Amniotic epithelial cell (primary cell): ENCODE measurements around the gene SPOCD1.

- RRBS = 17% methylated on average over 1 of the region's 6 CpGs
These were observed 4.4 kb upstream of the SDC3 start for GRCh38 chr1:30912817-30913413.

DNA sequence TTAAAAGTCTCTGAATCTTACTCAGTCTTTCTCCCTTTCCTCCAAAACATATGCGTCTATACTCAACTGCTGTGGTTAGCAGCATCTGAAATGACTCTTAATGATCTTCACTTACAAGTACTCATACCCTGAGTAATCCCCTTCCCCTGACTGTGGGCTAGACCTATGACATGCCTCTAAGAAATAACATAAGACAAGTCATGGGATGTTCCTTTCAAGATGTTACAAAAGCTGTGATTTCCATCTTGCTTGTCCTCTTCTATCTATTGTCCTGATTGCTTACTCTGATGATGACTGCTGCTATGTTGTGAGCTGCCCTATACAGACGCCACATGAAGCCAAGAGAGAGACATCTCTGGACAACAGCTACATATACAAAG lies 55.3 kb downstream of the PUM1 start:
- RRBS = no CpG with 5 or more reads among the region's 2 CpGs

DNA sequence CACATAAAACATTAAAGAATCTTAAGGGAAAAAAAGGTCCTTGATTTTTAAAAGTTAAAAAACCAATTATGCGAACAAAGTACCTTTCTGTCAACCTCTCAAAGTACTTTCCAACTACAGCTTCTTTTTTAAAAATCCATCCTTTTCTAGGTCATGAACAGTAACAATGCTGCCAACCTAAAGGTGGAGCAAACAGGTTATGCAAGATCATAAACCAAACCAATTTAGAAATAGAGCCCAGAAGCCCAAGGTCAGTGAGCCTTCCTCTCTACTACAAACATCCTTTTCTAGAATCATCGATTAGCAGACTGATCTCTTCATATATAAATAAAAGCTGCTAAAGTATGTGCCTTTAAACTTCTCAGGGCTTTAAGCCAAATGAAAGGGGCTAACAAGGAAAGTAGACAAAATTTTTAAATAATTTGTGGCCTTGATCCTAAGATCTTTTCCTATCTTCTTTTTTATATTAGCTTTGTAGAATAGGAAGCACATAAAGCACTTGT lies 40.8 kb downstream of the PUM1 start:
- RRBS = no CpG with 5 or more reads among the region's 2 CpGs

DNA sequence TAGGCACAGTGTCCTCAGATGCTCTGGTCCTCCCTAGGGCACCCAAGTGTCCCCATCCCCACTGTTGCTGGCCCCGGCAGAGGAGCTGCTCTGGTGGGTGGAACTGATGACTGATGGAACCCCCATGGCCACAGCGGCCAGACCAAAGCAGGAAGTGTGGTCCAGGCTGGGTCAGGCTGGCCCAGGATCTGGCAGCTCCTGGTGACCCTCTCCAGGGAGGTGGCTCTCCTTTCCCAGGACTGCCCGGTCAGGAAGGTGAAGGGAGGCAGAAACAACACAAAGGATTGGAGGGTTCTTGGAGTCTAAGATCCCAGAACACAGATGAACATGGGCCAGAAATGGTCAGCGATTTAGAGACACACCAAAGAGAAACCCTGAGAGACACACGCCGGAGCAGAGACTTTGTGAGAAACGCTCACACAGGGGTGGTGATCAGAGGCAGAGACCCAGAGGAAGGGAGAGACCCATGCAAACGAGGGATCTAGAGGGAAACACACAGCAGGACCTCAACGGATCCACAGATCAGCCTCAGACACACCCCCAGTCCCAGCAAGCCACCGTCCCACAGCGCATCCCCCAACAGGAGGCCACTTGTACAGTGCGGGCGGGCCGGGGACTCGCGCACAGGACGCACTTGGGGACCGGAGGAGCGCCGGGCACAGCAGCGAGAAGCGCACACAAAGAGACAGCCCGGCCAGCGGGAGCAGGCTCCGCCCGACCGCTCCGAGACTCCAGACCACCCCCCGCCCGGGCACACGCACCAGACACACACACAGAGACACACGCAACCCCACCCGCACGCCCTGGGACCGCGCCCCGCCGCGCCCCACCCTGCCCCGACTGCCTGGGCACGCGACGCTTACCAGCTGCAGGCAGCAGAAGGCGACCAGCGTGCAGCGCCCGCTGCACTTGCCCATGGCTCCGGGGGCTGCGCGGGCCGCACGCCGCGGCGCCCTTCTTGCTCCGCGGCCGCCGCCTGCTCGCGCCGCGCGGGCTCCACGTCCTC lies 753 bp downstream of the NKAIN1 start:
- RRBS = under 1% methylated on average over 15 of the region's 65 CpGs

GRCh38 chr1:31370871-31371431 lies 1.9 kb downstream of the FABP3 start:
- RRBS = no CpG with 5 or more reads among the region's 9 CpGs

DNA sequence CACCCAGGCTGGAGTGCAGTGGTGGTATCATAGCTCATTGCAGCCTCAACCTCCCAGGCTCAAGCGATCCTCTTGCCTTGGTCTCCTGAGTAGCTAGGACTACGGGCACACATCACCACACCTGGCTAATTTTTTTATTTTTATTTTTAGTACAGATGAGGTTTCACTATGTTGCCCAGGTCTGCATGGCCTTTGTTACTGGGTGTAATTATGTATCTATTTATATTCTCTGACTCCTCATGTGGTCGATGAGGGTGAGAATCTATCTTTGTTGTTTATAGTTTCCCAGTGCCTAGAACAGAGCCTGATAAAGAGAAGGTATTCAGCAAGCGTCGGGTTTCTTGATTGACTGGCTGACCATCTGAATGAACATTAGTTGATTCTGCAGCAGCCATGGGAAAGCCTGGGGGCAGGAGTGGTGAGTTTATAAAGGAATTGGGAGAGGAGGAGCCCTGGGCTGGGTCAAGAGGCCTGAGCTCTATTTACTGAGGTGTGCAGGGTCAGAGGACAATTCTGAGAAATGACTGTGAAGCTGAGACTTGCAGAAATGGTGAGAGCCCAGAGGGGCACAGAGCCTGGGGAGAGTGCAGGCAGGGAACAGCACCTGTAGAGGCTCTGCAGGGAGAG lies 28.6 kb downstream of the SERINC2 start:
- RRBS = no CpG with 5 or more reads among the region's 5 CpGs

DNA sequence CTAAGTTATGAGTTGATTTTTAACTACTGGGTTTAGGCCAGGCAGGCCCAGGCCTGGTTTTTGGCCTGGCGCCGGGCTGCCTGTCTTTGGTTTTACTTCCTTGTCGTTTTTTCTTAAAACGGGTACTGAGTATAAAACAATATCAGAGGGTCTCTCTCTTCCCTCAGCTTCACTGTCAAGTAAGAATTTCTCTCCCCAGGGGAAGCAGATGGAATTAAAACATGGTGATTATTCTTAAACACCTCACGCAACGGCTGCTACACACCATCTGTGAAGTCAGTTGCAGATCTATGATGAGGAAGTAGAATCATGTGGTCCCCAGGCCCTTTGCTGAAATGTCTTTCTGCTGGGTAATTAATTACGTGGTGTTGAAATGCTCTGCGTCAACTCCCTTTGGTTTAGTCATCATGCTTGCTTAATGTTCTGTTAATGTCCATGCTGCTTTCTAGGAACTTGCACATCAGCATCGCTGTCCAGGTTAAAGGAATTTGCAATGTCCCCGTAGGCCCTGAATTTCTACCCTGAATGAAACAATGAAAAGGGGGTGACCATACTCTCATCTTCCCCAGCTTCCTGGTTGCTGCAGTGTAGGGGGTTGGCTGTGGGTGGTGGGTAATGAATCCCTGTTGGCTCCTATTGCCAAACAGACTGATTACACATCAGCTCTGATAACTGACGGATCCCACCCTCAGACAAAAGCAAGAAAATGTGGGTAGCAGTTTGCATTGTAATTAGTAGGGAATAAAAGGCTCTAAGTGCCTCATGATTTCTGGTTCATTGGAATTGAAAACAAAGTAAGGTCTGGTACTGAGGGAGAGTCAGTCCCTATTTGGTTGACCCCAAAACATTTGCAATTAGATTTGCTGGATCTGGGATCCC lies 70.4 kb downstream of the SERINC2 start:
- RRBS = no CpG with 5 or more reads among the region's 11 CpGs

DNA sequence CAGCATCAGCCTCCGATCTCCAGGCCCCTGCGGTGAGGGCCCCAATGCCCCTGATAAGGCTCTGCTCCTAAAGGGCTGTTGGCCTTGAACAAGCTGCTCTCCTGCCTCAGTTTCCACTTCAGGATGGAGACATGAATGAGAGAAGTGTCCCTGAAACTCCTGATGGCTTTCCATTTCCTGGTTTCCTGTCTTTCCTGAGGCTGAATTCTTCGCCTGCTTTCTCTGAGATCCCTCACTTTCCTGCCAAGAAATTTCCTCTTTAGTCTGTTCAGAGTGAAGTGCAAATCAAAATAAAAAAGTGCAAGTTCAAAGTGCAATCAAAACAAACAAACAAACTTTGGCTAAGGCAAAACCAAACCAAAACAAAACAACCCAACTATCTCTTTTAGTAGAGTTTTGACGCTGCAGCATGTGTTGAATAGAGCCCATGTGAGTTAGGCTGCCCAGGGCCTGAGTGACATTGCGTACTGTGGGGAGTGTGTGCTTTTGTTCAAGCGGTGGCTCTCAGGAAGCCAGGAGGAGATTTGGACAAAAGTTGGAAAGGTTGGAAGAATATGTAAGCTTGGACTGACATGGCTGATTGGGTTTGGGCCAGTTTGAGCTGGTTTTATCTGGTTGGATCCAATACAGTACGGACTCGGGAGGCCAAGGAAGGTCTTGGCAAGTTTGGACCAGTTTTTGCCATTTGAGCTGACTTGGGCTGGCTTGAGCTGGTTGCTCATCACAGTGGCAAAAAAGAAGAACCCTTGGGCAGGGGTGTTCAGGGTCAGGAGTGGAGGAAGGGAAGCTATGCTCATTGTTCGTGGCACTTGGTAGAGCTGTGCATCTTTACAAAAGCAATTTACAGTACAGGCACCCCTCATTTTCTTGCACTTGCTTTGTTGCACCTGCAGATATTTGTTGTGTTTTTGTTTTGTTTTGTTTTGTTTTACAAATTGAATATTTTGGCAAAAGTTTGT lies 61.1 kb upstream of the TINAGL1 start:
- RRBS = no CpG with 5 or more reads among the region's 9 CpGs

GRCh38 chr1:31580209-31581442 lies 4.3 kb downstream of the TINAGL1 start:
- RRBS = no CpG with 5 or more reads among the region's 21 CpGs

DNA sequence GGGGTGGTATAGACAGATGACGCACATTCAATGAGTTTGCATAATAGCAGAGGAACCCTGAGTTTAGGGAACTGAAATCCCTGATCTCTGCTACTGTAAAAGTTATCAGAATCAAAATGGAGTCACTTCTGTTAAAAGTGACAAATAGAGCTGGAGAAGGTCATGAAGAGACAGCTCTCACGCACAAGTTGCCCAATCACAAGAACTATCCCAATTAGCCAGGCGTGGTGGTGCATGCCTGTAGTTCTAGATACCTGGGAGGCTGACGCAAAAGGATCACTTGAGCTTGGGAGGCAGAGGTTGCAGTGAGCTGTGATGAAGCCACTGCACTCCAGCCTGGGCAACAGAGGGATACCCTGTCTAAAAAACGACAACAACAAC lies 11.4 kb upstream of the HCRTR1 start:
- RRBS = no CpG with 5 or more reads among the region's 5 CpGs

DNA sequence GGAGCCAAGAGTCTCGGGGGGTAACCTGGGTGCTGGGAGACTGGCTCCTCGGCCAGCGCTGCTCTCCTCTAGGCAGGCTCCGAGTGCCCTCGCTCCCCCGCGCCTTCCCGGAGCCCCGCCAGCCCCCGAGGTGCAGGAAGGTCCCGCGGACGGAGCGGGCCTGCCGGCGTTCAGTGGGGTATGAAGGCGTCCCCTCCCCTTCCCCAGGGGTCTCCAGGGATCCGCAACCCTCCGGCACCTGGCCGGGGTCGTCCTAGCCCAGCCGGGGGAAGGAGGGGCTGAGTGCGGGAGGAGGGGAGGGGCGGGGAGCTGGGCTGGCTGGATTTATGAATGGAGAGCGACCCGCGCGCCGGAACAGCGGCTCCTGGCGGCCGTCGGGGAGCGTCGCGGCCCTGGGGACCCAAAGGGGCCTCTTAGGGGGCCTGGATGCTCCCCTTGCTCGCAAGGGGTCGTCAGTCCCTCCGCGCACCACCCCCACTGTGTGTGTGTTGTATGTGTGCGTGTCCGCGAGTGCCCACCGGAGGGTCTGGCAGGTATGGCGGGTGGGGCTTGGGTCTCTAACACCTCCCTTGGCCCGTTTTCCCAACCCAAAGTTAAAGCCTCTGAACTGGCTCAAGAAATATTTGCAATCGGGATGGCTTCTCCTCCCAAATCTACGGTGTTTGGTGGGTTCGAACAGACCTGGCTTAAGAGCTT lies 608 bp downstream of the HCRTR1 start:
- RRBS = 2% methylated on average over 19 of the region's 49 CpGs

GRCh38 chr1:31640556-31641621 lies 3.8 kb downstream of the PEF1 start:
- RRBS = no CpG with 5 or more reads among the region's 9 CpGs

DNA sequence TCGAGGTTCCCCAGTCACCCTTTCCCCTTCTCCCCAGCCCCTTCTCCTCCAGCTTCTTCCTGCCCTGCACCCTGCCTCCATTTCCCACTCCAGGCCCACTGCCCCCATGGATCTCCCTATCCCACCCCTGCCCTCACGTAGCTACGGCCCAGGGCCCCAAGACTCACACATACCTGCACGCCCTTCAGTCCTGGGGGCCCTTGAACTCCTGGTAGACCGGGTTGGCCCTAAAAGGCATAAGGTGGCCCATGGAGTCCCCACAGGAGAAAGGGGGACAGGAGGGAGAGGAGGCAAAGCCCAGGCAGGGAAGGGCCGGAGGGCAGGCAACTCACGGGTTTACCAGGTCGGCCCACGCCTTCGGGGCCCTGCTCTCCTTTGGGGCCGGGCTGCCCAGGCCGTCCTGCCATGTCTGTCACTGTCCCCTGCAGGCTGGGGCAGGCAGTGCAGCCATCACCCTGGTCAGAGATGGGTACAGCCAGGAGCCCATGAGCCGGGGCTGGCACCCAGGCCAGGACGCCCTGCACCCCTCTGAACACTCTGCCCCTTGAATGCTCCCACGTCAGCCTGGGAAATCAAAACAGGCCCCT lies 19.9 kb downstream of the COL16A1 start:
- RRBS = 87% methylated on average over 6 of the region's 15 CpGs

DNA sequence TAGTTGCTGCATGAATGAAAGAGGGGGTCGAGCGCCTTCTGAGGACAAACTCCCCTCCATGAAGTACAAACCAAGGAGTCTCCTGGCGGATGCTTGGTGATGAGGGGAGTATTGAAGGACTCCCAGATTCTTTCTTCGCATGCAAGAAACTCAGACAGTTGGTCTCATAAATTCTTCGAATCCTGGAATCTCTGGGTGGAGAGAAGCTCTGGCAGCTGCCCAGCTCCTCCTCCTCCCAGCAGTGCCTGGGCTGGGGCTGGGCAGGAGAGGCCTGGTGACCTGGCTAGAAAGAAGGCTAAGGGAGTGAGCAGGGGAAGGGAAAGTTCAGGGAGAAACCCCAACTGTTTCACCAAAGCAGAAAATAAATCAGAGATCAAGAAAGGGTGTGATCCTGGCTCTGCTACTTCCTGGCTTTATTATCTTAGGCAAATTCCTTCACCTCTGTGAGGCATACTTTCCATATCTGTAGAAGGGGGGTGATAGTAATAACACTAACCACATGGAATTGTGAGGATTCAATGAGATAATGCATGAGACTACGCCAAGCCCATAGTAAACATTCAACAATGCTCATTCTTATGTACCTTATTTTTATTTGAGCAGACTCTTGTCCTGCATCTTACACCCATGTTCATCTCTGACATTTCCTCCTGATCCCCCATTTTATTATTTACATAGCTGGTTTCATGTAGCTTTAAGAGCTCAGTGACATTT lies 8.8 kb upstream of the COL16A1 start:
- RRBS = no CpG with 5 or more reads among the region's 6 CpGs

GRCh38 chr1:31784509-31785204 lies 20.5 kb upstream of the ADGRB2 start:
- RRBS = no CpG with 5 or more reads among the region's 11 CpGs

DNA sequence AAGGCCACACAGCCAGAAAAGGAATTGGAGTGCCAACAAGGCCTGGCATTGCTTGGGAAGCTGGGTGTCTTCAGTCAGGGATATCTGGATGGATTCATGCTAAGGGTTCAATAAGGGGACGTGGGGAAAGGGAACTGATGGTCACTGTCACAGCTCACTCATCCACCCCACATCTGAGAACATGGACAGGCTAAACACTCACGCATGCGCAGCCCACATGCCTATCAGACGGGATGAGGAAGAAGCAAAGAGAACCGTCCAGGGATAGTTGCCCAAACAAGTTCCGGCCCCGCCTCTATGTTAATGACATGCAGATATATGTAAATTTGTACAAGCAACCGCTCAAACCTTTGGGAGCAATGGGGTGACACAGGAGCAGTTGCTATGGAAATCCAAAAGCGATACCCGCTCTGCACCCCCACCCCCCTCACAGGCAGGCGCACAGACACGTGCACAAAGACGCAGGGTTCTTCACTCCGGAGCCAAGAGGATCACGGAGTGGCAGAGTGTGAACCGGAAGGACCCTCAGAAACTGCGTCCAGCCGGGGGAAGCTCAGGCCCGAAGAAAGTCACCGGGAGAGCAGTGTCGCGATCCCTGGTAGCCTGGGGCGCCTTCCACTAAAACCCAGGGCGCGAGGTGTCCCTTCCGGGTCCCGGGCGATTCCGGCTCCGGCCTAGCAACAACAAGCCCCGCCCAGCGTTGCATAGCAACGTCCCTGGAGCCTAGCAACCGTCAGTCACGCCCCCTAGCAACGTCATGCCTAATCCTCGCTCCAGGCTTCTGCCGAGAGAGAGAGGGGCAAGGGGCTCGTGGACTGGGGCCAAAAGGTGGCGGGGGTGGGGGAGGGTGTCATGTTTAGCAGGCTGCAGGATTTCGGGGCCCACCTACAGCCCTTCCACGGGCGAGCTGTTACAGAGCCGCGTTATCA lies 24.1 kb upstream of the ADGRB2 start:
- RRBS = 10% methylated on average over 8 of the region's 45 CpGs

GRCh38 chr1:31815749-31816196 lies at the start of gene SPOCD1:
SPOCD1 (minus strand) TSS chr1:31816022.
- RRBS = no CpG with 5 or more reads among the region's 19 CpGs

- RRBS = no CpG with 5 or more reads among the region's 7 CpGs
These were observed 32.2 kb downstream of the PTP4A2 start for GRCh38 chr1:31905706-31906685.

DNA sequence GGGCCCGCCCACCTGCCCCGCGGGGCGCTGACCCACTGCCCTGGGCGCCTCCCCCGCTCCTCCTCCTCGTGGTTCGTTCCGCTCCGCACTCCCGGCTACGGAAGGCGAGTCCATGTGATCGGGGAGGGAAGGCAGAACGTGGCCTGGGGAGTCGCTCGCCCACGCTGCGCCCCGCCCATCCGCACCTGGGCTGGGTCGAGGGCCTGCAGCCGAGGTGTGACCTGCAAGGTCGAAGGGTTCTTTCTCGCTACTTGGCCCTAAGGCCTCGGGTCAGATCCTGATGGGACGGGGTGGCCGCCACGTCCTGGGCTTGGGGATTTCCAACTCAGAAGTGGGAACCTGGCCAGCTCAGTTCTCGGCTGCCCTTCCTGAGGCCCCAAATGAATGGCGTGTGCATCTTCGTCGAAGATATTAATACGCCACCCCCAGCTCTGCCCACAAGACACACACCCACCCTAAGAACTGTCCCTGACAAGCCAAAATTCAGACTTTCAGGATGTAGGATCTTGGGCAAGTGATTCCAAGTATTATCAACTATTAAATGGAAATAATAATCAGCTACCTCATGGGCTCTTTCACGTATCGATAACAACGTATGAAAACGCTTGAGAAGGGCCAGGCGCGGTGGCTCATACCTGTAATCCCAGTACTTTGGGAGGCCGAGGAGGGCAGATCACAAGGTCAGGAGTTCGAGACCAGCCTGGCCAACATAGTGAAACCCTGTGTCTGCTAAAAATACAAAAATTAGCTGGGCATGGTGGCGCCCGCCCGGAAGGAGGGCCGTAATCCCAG lies 508 bp upstream of the PTP4A2 start:
- RRBS = 94% methylated on average over 2 of the region's 46 CpGs

DNA sequence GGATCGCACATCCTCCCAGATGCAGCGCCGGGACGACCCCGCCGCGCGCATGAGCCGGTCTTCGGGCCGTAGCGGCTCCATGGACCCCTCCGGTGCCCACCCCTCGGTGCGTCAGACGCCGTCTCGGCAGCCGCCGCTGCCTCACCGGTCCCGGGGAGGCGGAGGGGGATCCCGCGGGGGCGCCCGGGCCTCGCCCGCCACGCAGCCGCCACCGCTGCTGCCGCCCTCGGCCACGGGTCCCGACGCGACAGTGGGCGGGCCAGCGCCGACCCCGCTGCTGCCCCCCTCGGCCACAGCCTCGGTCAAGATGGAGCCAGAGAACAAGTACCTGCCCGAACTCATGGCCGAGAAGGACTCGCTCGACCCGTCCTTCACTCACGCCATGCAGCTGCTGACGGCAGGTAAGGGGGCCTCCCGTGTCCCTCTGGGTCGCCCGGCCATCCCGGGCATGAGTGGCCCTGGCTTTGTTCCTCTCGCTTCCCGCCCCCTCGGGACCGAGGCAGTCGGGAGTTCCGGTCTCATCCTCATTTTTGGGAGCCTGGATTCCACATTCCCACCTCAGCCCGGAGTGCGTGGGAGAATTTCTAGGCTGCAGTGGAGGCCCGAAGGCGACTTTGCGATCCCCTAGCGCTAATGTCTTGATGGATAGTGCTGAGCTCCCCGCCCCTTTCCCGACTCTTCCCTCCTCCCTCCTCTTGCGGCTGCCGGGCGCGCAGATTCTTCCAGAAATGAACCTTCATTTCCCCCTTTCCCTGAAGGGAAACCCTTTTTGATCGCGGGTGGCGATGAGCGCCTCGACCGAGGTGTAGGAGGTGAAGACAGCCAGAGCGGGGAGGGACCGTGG lies 531 bp downstream of the KHDRBS1 start:
- RRBS = 4% methylated on average over 20 of the region's 81 CpGs